Left lobe of liver (tissue), 1 donor: ENCODE results near the genes GUCY1A2, ALKBH8, C11orf87 and POU2AF3.

- PRO-cap, result no peak
These were observed 26.2 kb upstream of the CARD16 start for GRCh38 chr11:105071369-105071678.

- PRO-cap, result no peak
These were observed 456.5 kb downstream of the AASDHPPT start for GRCh38 chr11:106533897-106534375.

DNA sequence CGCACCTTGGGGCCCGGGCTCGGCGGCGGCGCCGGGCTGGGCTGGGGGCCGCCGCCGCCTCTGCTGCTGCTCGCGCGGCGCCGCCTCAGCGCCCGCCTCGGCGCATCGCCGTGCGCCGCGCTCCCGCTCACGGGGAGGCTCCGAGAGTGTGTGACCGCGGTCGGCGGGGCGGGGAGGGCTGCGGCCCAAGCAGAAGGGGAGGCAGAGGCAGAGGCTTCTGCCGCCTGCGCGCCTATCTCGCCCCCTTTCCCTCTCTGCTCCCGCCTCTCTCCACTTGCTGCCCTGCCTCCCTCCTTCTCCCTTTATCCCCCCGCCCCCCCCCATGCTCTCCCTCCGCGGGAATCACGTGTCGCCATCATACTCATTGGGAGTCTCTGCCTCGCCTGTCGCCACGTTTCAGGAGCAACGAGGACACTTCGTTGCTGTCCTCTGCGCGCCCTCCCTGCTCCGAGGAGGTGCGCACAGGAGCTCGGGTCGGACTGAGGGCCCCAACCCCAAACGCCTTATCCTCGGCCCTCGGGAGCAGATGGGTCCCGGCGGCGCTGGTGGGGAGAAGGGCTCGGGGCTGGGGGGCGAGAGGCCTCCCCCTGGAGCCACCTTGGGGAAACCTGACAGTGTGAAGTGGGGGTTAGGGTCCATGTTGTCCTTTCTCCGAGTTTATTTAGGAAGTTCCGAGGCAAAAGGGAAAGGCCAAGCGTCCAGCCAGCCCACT is at the start of gene GUCY1A2:
TSS of gene GUCY1A2 (minus strand) at position 219 of the 712 bp plus-strand sequence.
- PRO-cap, result unidirectional peak, minus-strand start at position 276 of the sequence

DNA sequence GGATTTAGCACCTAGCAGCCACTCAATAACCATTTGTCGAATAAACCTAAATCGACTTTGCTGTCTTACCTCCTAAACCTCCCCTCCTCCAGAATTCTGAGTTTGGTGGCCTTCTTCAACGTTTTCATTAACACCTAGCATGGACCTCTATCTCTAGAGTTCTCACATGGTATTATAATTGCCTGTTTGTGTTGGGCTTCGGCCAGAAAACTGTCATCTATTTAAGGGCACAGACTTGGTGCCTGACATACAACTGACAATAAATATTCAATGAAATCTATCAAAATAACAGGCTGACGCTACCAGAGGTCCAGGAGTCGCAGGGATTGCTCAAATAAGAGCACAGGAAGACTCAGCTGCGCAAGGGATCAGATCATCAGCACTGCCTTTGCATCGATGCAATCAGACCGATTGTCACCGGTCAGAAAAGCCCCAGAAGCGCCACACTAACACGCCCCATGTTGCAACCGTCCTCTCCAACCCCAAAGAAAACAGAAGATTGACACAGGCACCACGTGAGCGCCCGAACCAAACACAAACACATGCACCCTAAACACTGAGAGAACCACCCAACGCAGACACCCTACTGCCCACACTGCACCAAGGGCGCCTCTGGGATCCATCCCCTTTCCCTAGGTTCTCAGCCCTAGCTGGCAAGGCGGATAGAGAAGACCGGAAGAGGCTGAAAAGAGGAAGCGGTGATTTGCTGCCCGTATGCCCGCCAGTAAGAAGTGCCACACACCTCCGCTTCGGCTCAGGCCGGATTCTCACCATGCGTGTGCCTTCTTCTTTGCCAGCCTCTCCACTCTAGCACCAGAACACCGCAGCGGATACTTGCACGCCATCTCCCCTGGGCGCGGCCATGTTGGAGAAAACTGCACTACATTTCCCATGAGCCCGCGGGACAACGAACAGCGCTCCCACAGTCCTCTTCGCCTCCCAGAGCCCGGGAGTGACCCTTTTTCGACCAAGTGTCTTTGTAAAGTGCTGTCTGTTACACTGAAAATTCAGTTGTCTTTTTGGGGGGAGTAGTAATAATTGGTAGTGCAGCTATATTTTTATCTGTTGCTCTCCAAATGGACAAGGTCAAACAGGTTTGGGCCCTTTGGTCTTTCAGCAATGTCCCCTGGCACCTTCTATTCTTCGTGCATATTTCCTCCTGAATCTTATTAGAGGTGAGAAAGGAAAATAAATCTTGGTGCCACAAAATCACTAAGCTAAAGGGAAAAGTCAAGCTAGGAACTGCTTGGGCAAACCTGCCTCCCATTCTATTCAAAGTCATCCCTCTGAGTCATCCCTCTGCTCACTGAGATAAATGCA is at the start of gene ALKBH8:
TSS of gene ALKBH8 (minus strand) at position 877 of the 1,320 bp plus-strand sequence.
- PRO-cap, result unidirectional peak, minus-strand start at position 398 of the sequence; bidirectional peak, plus-strand start at position 970 of the sequence, minus-strand start at position 877 of the sequence

GRCh38 chr11:107928012-107928287 is 298 bp upstream of the RAB39A start:
- PRO-cap, result no peak

GRCh38 chr11:107935749-107936001 is 7.4 kb downstream of the RAB39A start:
- PRO-cap, result unidirectional peak, minus-strand start at chr11:107935908

- PRO-cap, result no peak
These were observed 16.7 kb upstream of the ACAT1 start for GRCh38 chr11:108104492-108105157.

DNA sequence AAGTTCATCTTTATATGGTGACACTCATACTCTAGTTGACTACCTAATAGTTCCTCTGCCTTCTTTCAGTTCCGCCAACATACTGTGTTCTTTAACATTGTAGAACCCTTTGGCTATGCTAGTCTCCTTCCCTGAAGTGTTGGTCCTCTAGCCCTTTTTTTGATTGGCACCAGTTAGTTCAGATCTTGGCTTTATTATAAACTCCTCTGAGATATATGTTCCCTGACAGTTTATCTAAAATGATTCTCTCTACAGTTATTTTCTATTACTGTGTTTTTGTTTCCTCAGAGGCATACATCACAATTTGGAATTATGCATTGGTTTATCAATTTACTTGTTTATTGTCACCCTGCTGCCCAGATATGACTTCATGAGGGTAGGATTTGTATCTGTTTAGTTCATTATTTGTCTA is 1.6 kb downstream of the ATM start:
- PRO-cap, result no peak

GRCh38 chr11:108592565-108593197 is 887 bp downstream of the EXPH5 start:
- PRO-cap, result bidirectional peak, plus-strand start at chr11:108593110, minus-strand start at chr11:108592912

- PRO-cap, result no peak
These were observed 221.3 kb downstream of the DDX10 start for GRCh38 chr11:108886114-108886694.

DNA sequence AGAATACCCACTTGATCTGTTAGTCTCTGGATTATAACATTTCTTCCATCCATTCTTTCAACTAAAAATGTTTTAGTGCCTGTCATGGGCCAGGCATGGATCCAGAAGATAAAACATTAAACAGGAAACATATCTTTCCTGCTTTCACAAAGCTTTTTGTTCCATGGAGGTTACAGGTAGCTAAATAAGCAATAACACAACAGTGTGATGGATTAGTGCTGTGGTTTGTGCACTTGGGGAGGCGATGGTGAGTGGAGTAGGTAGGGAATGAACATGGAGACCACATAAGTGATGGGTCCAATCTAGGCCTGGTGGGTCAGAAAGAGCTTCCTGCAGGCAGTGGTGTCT is 258.6 kb downstream of the DDX10 start:
- PRO-cap, result no peak

- PRO-cap, result no peak
These were observed at the start of gene C11orf87 for GRCh38 chr11:109422033-109422587. C11orf87 (plus strand) TSS chr11:109422190.

DNA sequence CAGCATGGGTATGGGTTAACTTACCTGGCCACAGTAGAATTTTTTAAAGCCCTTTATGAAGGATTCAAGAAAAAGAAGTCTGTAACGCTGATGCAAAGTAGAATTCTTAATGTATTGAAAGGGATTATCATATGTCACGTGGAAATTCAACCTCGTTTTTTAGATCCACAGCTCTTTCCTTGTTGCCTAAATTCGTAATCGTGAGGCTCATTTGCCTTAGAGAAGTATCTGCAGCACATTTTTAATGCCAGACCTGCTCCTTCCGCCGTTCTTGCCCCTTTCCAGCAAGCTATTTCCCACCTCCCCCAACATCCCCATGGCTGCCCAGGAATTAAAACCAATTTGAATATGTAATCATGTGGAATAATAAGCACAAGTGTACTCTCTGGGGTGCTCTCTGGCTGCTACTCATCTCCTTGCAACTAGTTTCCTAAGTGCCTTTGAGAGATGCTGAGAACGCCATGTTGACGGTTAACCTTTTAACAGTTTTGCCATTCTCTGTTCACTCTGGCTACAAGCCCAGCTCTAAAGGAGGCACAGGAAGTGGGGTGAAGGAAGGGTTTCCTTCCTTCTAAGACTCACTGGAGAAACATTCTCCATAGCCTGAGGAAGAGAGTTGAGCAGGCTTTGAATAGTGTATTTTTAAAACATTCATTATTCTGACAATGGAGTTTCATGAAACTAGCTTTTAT is 122.2 kb upstream of the ZC3H12C start:
- PRO-cap, result no peak

GRCh38 chr11:110230555-110231395 is 65.6 kb downstream of the RDX start:
- PRO-cap, result no peak

DNA sequence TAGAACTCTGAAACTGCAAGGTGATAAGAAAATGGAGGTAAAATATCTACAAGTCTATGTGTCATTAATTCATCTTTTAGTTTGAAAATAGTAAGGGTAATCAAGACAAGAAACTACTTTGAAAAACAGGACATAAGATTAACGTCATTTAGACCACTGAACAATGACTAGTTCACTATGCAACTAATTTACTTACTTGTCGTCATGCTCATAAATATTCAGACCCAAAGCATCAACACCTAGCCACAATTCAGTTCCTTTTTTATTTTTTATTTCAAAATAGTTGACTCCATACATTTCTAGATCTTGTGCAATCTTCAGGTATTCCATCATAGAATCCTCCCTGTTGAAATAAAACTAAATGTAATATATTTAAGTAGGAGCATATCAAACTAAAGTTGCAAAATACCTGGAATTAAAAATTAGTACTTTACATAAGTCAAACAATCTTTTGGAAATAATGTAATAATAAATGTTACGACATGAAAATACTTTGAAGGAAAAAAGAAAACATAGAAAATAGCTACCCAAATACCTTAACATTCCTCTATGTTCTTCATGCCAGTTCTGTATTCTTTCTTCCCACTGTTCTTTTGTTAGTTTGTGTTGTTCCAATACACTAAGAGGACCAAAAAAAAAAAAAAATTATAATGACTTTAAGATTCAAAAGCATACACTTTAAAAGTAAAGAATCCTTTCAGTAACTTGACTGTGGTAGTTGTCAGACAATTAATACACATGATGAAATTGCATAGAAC is 38.7 kb downstream of the RDX start:
- PRO-cap, result no peak

DNA sequence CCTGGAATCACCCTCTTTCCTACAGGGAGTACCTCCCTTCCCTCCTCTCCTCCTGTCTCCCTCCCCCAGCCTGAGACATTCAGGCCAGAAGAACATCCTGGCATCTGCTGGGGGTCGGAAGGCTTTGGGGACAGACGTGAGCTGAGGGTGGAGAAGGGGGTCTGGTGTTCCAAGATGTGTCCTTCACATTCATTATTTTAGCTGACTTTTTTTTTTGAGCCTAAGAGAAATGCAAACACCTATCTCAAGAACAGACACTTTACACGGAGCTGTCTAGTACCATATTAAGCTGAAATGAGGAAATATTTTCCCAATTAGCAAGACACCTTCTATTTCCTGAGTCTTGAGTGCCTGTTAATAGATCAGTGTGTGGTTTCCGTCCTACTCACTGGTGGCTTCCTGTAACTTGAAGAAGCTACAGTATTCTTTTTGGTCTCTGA is 92.5 kb downstream of the FDX1 start:
- PRO-cap, result no peak

- PRO-cap, result no peak
These were observed 124.9 kb upstream of the POU2AF2 start for GRCh38 chr11:111120635-111121096.

DNA sequence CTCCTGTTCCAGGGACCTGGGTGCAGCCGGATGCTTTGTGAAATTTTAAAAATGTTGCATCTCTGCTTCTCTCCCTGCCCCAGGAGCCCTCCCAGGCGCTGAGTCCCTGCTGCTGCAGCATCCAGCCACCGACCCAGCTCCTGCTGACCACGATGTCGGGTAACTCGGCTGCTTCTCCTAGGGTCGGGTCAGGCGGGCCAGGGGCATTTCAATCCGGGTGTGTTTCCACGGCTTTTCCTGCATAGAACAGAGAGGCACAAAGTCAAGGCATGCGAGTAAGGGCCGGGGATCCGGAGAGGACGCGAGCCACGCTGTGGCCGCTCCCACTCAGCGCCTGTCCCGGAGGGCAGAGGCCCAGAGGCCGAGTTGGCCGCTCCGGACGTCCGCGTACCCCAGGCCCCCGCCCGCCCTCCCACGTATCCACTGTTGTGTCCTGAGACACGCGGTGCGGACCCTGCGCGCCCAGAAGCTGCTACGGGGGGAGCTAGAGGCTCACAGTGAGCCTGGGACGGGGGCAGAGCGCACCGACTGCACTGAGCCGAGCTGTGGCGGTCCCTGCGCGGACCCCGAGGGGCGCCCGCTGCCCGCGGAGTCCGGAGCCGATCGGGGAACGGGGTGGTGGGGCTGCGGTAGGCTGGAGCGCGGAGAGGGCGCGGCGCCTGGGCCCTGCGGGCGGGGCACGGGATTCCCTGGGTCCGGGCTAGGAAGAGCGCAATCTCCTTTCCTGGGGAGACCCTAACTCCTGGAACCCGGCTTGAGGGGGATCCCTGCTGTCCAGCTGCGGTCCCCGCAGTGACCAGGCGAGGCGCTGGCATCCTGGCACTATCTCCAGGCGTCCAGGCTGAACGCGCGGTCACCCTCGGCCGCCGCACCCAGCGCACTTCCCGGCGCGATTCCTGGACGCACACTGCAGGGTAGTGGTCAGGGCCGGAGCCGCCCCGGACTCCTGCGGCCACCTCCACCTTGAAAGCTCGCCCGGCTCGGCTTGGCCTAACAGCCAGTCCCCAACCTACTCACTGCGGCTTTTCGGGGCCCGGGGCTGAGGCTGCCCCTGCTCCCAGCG is at the start of gene POU2AF3:
TSS of gene POU2AF3 (plus strand) at position 117 of the 1,063 bp plus-strand sequence.
- PRO-cap, result no peak

- PRO-cap, result no peak
These were observed 25.8 kb downstream of the POU2AF1 start for GRCh38 chr11:111352994-111354034.

DNA sequence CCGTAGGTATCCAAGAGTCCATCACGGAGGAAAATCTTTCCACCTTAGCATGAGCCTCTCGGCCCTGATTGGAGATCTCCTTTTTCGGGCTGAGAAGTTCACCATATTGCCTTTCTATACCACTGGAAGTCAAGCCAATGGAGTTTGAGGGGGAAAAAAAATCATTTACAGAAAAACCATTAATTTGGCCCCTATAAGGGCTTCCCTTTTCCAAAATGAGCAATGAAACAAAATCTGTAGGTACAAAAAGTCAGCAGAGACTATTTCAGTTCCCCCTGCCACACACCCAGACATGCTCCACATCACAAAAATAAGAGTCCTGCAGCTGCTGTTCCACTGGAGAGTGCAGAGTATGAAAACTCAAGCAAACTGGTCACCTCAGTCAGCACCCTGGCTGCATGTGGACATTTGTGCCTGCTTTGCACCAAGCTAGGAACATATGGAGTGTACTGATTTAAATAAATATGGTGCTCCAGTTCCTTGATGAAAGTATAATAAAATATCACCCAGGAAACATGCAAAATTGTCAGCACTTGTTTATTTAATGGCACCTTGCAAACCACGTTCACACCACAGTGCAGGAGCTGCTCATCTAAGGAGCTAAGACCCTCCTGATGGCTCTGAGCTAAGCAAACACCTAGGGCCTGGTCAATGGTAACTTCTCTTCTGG is 15.1 kb downstream of the POU2AF1 start:
- PRO-cap, result no peak